Lung (tissue), 4 donors: ENCODE data around the genes DSP, BLOC1S5 and SLC35B3.

DNA sequence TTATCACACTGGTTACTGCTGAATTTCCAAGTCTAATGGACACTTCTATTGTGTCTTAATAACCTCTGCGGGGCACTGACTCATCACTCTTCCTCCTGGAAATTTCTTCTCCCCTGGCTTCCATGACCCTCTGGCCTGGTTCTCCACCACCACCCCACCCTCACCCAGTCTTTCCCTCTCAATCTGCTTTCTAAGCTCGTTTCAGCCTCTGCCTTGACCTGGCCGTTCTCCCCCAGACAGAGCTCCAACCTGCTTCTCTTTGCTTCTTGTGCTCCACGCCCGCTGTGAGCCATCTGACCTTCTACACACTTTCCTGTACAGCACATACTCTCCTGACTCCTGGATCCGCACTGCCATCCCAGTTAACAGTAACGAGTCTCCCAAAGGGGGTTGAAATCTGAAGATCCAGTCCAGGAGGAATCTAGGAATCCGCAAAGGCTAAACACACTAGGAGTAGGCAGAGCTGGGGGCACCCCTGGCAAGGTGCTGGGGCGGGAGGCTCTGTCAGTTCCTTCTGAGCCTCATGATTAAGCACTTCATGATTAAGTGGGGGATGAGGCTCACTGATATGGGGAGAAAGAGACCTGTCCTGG, 146.2 kb downstream of the LY86 start:
- PRO-cap: no peak
- RAMPAGE, long total RNA: no peak
- RRBS: no CpG with 5 or more reads among the region's 9 CpGs

- PRO-cap: unidirectional peak, plus-strand start at chr6:6737375
- RAMPAGE, long total RNA: no peak
- RRBS: no CpG with 5 or more reads among the region's 35 CpGs
Observed at GRCh38 chr6:6736619-6737624, 148.4 kb downstream of the LY86 start.

DNA sequence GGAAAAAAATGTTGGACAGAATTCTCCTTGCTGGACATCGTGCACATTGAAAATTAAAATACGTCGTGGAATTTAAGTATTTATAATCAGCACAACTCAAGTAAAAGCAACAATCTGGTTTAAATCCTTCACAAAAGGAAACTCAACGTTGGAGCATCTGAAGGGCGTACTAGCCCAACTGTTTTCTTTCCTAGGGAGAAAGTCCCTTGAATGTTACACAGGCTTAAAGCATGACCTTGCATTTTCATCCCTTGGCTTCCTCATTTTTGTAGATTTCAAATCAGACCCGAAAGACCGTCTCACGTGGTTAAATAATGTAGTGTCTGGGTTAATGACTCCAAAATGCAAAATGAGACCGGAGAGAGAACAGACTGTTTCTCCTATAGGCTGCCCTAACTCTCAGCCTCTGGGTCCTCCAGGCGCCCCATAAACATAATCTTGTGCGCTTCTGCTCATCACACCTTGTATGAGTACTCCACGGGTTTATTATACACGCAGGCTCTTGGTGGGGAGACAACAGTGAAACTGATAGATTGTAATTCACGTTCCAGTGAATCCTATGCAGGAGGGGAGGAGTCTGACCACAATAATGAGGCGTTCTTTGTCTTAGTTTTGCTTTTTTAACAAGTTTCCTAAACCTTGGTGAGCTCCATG, 249.1 kb upstream of the RREB1 start:
- PRO-cap: no peak
- RAMPAGE, long total RNA: no peak
- RRBS: no CpG with 5 or more reads among the region's 15 CpGs

GRCh38 chr6:6891854-6892544, 215.8 kb upstream of the RREB1 start:
- PRO-cap: no peak
- RAMPAGE, long total RNA: no peak
- RRBS: no CpG with 5 or more reads among the region's 9 CpGs

DNA sequence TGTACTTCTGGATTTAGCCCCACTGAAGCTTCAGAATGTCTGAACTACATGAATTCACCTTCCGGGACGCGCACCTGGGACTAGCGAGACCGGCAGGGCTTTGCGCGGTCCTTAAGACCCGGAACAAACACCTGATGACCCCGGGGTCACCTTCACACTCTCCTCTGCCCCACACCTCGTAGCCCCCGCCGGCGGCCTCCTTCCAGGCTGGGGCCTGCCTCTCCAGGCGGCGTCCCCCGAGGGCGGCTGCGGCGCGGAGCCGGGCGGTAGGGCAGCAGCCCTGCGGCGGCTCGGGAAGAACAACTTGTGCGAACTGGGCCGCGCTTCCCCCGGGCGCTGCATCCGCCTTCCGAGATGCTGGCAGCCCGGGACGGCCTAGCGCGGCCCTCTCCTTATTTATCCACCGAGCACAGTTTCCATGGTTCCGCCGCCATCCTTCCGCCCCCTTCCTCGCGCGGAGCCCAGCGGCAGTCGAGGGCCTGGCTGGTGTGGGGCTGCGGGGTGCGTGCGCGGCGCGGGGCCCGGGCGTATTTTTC, 56.5 kb upstream of the RREB1 start:
- PRO-cap: no peak
- RAMPAGE, long total RNA: no peak
- RRBS: 3% methylated on average over 21 of the region's 53 CpGs

DNA sequence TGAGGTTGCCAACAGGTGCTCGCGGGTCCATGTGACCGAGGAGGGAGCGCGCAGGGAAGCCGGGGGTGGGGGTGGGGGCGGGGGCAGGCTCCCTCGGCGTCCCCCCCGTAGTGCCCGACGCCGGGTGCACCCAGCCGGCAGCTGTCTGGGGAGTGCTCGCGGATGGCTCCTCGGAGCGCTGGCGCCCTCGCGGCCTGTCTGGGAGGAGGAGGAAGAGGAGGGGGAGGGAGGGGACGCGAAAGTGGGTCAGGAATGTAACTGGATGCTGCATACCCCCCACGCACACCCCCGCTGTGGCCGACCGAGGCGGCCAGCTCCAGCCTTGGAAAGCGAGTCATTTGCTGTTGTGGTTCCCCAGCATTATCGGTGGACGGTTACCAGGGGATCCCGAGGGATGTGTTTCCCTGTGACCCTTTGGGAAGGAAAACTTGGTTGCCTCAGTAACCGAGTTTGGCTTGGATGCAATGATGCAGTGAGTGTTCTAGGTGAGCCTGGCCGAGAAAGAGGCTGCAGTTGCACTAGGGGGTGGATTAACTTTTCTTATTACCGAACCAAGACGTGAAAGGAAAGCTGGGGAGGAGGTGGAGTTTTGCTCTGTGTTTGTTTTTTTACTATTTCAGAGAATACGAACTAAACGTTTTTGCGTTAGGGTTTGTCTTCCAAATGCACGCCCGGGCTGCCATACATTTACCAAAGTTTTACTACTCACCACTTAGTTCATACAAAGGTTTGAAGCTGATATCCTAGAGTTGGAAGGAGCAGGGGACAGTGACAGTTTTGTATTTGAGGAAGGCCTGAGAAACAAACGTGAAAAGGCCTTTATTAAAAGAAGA, 55.2 kb upstream of the RREB1 start:
- PRO-cap: unidirectional peak, minus-strand start at position 147 of the sequence
- RAMPAGE, long total RNA: no peak
- RRBS: 2% methylated on average over 6 of the region's 42 CpGs

DNA sequence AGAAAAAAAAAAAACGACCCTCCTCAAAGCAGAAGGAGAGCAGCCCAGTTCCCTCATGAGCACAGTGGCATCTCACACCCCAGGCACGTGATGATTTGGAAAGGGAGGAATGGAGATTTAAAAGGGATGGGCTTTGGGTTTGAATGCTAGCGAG, 54.7 kb upstream of the RREB1 start:
- PRO-cap: no peak
- RAMPAGE, long total RNA: no peak
- RRBS: no CpG with 5 or more reads among the region's 3 CpGs

DNA sequence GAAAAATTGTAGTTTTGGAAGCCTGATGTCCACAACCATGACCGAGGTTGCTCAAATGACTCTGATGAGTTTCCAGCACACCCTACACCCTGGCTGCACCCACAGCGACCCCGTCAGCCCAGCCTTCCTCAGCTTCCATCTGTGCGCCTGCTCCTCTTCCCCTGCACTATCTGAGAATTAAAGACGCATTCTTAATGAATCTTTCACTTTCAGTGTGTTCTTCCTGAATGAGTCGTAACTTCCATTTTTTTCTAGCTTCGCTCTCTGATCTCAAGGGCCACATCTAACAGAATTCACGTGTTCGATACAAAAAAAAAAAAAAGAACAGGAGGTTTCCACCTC, 21.3 kb upstream of the RREB1 start:
- PRO-cap: no peak
- RAMPAGE, long total RNA: no peak
- RRBS: no CpG with 5 or more reads among the region's 9 CpGs

GRCh38 chr6:7140500-7141590, 33.1 kb downstream of the RREB1 start:
- PRO-cap: bidirectional peak, plus-strand start at chr6:7141324, minus-strand start at chr6:7141097
- RAMPAGE, long total RNA: no peak
- RRBS: 1% methylated on average over 22 of the region's 74 CpGs

- PRO-cap: no peak
- RAMPAGE, long total RNA: no peak
- RRBS: no CpG with 5 or more reads among the region's 7 CpGs
Observed at GRCh38 chr6:7154281-7154907, 46.6 kb downstream of the RREB1 start.

- PRO-cap: no peak
- RAMPAGE, long total RNA: no peak
- RRBS: no CpG with 5 or more reads among the region's 18 CpGs
Observed at GRCh38 chr6:7166112-7167244, 58.7 kb downstream of the RREB1 start.

DNA sequence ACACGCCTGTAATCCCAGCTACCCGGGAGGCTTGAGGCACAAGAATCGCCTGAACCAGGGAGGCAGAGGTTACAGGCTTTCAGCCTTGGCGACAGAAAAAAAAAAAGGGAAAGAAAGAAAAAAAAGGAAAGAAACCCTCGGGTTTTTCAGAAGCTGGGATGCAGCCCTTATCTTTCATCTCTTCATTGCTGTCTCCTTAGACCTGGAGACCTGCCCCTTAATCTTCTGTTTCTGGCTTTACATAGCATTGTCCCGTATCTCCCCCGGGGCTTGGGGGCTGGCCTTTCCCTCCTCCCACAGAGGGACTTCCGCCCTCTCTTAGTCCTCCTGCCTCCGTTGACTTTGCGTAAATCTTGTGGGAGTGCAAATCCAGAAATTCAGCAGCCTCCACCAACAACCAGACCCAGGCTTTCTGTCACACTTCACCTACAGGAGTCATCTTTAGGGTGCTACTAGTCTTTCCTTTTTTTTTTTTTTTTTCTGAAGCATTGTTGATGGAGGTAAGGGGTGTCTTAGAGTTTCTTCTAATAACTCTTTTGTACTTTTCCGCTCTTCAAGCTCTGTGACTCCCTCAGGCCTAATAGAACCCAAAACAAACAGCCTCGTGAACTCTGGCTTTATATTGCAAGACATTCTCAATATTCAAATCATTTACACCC, 66.1 kb downstream of the RREB1 start:
- PRO-cap: no peak
- RAMPAGE, long total RNA: no peak
- RRBS: no CpG with 5 or more reads among the region's 12 CpGs

- PRO-cap: no peak
- RAMPAGE, long total RNA: no peak
- RRBS: no CpG with 5 or more reads among the region's 9 CpGs
Observed at GRCh38 chr6:7188971-7189918, 81.5 kb downstream of the RREB1 start.

DNA sequence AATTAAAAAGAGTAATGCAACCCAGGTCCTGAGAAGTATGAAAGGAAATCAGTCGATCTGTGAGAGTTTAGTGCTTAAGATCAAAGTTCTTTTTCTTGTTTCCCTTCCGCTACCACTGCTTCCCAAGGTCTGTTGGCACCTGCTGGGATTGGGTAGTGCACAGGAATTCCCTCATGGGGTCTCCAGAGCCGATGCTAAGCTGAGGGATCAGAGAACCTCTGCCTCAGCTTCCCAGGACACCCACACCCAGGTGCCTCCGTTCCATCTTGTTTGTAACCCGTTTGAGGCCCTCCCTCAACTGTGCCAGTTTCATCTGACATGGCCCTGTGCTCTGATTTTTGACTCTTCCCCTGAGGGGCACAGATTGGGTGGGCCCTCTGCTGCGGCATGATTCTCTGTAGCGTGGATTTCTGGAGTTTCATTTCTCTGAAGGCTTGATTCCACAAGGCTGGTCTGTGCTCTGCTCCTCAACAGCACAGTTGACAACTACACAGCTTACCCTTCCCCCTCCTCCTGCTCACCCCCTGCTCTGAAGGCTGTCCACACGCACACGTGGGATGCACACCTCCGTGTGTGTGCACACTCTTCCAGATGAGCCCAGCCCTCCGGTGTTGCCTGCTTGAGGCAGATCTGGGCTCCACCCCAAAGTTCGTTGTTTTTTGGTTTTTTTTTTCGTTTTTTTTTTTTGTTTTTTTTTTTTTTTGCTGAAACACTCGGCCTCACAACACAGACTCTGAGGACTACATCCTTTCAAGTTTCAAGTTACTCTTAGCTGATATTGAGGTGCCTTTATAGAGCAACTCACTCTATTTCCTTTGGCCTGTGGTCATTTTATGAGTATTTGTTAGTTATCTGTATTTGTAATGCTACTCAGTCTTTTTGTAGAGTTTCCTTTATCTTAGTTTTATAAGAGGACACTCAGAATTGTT, 88.0 kb downstream of the RREB1 start:
- PRO-cap: no peak
- RAMPAGE, long total RNA: no peak
- RRBS: no CpG with 5 or more reads among the region's 14 CpGs

GRCh38 chr6:7252320-7252637, 60.7 kb downstream of the SSR1 start:
- PRO-cap: no peak
- RAMPAGE, long total RNA: no peak
- RRBS: no CpG with 5 or more reads among the region's 5 CpGs

- PRO-cap: no peak
- RAMPAGE, long total RNA: no peak
- RRBS: no CpG with 5 or more reads among the region's 17 CpGs
Observed at GRCh38 chr6:7261844-7262563, 51.0 kb downstream of the SSR1 start.

DNA sequence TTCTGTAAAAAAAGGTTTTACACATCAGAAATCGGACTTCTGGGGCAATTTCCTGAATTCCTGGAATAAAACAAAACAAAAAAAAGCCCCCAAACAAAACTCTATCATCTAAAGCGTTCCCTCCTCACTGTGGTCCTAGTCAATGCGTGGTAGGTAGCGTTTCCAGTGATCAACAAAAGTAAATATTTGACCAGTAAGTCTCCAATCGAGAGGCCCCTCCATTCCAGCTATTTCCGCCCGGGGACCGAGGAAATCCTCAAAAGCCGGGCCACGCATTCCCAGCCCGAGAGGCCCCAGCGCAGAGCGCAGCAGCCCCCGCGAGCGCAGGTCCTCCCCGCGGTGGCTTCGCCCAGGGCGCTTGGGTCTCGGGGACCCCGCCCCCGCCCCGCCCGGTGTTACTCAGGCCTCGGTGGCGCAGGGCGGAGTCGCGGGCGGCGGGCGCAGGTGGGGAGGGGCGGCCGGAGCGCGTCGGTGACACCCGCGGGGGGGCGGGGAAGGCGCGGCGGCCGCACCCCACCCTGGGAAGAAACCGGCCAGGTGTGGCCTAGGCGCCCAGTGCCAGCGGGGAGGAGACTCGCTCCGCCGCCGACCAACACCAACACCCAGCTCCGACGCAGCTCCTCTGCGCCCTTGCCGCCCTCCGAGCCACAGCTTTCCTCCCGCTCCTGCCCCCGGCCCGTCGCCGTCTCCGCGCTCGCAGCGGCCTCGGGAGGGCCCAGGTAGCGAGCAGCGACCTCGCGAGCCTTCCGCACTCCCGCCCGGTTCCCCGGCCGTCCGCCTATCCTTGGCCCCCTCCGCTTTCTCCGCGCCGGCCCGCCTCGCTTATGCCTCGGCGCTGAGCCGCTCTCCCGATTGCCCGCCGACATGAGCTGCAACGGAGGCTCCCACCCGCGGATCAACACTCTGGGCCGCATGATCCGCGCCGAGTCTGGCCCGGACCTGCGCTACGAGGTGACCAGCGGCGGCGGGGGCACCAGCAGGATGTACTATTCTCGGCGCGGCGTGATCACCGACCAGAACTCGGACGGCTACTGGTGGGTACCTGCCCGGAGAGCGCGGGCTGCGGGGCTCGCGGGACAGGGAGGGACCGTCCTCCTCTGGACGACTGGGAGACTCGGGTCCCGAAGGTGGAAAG, at the start of gene DSP:
TSS of gene DSP (plus strand) at position 620 of the 1,135 bp plus-strand sequence.
- PRO-cap: no peak
- RAMPAGE, long total RNA: no peak
- RRBS: 2% methylated on average over 66 of the region's 119 CpGs

GRCh38 chr6:7975622-7976208, 65.1 kb upstream of the TXNDC5 start:
- PRO-cap: no peak
- RAMPAGE, long total RNA: no peak
- RRBS: no CpG with 5 or more reads among the region's 8 CpGs

DNA sequence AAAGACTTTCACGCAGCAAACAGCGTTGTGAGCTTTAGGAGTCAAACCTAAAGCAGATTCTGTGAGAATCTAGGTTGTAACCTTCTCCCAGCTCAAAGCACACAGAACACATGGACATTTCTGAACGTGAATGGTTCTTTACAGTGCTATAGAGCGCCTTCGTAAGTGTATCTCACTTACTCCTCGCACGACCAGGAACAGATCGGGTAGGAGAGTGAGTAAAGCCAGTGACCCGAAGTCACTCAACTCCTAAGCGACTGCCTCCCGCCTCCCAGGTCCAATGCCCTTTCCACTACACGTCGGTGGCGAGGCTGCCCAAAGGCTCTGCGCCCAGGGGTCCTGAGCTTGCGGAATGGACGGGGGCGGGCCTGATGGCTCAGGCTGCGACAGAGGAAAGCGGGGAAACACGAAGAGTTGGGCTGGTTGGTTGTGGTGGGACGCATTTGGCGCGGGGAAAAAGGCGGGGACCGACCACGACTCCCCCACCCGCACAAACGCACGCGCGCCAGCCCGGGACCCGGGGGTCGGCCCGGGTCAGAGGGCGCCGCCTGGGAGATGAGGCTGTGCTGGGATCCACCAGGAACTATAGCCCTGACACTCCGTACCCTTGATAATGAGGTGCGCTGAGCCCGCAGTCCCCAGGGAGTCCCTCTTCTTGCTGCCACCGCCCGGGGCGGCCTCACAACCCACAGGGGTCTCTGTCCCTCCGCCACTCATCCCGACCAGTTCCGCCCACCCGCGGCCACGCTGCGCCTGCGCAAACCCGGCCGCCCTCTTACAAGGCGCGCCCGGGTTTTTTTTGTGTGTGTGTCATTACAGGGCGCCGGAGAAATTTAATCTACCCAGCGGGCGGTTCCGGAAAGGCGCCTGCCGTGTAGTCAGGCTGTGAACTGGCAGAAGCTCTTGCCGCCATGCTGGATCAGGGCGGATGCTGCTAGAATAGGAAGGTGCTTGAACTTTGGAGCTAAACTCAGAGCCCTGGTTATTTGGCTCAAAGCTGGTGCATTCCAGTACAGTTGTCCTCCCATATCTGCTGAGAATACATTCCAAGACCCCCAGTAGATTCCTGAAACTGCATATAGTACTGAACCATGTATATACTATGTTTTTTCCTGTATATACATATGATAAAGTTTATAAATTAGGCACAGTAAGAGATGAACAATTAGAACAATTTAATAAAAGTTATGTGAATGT, at the start of gene BLOC1S5:
TSS of gene BLOC1S5 (minus strand) at position 730 of the 1,197 bp plus-strand sequence.
- PRO-cap: bidirectional peak, plus-strand start at position 919 of the sequence, minus-strand start at position 751 of the sequence
- RAMPAGE, long total RNA: no peak
- RRBS: 1% methylated on average over 10 of the region's 66 CpGs

DNA sequence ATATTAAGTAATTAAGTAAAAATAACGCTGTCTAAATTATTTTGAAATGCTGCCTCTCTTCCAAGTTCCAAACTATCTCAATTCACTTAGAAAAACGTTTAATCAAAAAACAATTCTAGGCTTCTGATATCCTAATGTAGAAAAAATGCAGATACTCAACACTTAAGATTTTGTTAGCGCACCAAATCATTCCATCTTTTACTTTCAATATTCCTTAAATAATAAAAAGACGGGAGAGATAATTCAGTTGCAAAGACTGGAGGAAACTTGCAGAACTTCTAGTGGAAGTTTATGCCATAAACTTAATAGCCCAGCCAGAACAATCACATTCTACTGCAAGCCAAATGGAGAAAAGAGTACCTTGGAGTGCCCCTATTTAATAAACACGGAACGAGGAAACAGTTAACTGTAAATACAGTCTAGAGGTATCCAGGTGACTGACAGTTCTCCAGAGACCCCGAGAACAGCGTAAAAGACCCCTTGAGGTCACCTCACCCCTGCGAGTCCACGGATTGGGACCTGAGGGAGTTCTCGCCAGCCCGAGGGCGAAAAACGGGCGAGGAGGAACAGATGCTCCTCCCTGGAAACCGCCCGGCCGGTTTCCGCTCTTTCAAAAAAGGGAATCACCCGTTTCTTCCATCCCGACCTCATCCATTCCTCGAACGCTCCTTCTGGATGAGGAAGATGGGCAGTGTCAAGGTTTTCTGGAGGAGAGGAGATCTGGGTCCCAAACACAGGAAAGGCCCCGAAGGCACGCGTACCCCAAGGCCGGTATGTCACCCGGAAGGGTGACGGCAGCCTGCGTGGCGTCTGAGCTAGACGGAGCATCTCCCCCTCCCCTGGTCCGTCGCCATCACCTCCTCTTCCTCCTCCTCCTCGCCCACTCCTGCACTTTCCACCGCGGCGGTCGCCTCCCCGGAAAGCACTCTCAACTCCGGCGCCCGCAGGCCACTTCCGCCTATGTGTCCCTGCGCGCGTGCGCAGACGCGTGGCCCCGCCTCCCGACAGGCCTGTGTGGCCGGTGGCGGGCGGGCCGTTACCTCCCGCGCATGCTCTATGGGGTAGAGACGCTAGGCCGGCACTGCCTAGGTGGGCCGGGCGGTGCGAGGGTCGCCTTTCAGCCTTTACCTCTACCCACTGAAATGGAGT, at the start of gene SLC35B3:
TSS of gene SLC35B3 (minus strand) at position 964 of the 1,149 bp plus-strand sequence.
- PRO-cap: bidirectional peak, plus-strand start at position 1,088 of the sequence, minus-strand start at position 953 of the sequence
- RAMPAGE, long total RNA: no peak
- RRBS: under 1% methylated on average over 20 of the region's 64 CpGs